Hair follicular keratinocyte (primary cell): ENCODE measurements around a stretch of chr16.

- RAMPAGE, long total RNA = no peak
Observed at GRCh38 chr16:19384734-19385091, 33.0 kb upstream of the TMC5 start.

DNA sequence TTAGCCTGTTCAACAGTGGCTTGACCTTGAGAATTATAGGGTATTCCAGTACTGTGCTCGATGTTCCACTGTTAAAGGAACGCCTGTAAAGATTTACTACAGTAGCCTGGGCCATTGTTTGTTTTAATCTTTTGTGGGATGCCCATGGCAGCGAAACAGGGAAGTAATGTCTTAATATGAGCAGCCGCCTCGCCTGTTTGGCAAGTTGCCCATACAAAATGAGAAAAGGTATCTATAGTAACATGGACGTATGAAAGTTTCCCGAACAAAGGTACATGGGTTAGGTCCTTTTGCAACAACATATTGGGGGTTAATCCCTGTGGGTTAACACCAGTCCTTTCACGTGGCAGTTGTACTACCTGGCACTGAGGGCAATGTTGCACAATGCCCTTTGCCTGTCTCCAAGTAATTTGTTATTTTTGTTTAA lies 21.1 kb upstream of the TMC5 start:
- RAMPAGE, long total RNA = no peak

- RAMPAGE, long total RNA = no peak
Observed at GRCh38 chr16:19439638-19440493, 22.2 kb downstream of the TMC5 start.

GRCh38 chr16:19576169-19576552 lies 20.7 kb downstream of the VPS35L start:
- RAMPAGE, long total RNA = no peak

- RAMPAGE, long total RNA = no peak
Observed at GRCh38 chr16:19785362-19786294, 67.6 kb downstream of the IQCK start.

DNA sequence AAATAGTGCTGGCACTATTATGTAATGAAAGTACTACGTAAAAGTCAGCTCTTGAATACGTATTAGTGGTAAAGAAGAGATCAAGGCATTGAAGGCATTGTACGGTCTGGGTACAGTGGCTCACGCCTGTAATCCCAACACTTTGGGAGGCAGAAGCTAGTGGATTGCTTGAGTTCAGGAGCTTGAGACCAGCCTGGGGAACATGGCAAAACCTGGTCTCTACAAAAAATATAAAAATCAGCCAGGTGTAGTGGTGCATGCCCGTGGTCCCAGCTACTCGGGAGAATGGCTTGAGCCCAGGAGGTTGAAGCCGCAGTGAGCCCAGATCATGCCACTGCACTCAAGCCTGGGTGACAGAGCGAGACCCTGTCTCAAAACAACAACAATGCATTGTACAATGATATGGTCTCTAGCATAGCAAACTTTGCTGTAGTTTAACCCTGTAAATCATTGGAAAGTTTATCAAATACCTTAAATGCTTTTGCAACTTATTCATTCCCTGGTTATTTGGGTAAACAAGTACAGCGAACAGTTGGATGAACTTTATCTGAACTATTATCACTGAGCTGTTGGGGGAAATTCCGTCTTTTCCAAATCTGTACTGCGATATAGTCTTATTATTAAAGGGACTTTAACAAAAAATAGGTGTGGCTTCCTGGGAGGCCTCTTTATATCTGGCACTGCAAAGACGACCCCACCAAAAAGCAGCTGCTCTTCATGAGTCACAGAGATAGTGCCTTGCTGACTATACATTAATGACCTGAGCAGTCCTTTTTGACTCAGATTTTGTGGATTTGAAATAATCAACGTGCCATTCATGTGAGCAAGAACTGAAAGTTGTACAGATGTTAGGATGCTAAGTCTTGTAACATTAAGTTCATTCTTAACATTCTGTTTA lies 73.5 kb downstream of the GPRC5B start:
- RAMPAGE, long total RNA = no peak

GRCh38 chr16:19854368-19855095 lies 30.1 kb downstream of the GPRC5B start:
- RAMPAGE, long total RNA = no peak

- RAMPAGE, long total RNA = no peak
Observed at GRCh38 chr16:19883155-19884205, 1.2 kb downstream of the GPRC5B start.

GRCh38 chr16:20740857-20741157 lies 811 bp downstream of the THUMPD1 start:
- RAMPAGE, long total RNA = no peak

DNA sequence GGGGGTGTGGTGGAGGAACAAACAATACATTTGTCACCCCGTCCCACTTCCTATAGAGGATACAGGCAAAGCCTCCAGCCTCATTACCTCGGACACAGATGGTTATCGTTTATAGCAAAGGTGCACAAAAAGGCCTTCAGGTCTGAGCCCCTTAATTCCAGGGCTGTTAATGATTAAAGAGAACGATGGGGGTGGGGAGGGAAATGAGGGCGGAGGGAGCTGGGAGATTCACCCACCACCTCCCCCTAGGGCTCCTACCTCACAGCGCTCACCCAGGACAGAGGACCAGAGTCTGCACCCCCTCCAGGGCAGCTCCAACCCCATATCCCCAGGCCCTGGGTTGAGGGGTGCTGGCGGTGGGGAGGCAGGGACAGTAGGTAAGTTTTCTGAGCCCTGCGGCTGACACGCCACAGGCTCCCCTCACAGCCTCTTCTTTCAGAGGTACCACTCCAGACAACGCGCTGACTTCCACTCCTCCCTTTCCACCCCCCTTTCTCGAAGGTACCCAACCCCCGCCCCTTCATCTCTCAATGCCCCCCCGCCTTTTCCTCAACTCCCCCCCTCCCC lies 447 bp downstream of the DCUN1D3 start:
- RAMPAGE, long total RNA = no peak

DNA sequence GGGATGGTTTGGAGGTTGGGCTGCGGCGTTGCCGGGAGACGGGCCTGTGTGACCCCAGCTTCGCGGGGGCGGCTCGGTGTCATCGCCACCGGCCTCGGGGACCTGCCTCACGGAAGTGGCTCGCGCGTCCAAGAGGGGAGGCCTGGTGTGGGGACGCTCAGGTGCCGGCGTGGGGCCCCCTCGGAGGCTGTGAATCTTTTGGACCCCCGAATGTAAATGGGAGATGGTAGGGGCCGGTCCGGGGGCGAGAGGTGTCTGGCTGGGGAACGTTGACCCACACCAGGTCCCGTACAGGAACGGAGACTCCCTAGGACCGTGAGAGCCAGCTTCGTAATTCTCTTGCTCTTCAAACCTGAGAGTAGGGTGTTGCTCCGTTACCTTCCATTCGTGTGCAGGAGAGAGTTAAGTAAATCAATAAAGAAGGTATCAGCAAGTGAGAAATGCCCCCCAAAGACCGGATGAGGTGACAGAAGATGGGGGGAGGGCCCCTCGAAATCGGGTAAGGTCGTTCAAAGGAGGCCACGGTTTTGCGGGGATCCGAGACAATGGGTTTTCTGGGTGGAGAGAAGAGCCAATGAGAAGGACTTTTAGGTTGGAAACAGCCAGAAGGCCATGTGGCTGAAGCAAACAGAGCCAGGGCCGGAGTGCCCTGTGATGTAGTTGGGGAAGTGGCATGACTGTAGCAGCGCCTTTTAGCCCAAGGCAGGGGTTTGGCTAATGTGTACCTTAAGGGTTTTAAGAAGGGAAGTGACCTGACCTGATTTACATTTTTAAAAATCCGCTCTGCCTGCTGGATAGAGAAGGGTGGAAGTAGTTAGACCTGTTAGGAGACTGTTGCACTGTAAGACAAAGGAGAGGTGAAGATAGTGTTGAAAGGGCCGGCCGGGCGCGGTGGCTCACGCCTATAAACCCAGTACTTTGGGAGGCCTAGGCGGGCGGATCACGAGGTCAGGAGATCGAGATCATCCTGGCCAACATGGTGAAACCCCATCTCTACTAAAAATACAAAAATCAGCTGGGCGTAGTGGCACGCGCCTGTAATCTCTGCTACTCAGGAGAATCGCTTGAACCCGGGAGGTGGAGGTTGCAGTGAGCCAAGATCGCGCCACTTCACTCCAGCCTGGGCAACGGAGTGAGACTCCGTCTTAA lies 767 bp downstream of the LYRM1 start:
- RAMPAGE, long total RNA = no peak

DNA sequence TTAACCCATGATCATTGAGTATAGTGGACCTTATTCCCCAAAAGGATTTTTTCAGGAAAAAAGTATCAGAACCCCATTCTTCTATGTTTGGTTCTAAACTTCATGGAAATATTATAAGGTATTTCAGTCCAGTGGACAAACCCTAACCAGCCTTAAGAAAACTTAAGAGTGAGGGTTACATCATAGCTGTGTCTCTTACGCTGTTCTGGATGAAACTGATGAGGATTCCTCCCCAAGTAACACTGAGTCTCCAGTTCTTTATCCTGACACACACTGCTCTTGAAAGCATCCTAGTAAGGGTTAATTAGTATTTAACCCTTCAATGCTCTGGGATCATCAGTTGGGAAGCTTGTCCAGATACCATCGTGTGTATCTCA lies 5.0 kb downstream of the LYRM1 start:
- RAMPAGE, long total RNA = no peak

DNA sequence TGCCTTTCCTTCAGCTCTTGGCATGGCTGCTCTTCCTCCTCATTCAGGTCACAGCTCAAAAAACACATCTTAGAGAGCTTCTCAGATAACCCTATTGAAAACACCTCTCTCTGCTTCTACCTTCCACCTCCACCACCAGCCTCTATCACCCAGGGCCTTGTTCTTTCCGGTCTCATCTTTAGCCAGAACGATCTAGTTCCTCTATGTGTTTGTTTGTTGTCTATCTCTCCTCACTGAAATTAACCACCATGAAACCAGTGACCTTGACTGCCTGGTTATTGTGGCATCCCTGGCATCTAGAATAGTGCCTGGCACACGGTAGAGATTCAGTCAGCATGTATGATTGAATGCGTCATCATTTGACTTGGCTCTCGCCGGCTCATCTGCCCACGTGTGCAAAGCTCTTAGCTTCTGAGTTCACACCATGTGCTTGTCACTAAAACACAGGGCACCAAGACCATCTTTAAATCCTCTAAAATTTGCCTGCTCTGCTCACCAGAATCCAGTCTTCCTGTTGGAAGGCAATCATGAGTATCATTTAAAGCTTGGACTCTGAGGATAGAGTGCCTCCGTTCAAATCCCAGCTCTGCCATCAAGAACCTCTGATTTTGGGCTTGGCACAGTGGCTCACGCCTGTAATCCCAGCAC lies 12.6 kb downstream of the CRYM start:
- RAMPAGE, long total RNA = no peak

GRCh38 chr16:21300228-21301213 lies 22.4 kb upstream of the CRYM start:
- RAMPAGE, long total RNA = no peak

DNA sequence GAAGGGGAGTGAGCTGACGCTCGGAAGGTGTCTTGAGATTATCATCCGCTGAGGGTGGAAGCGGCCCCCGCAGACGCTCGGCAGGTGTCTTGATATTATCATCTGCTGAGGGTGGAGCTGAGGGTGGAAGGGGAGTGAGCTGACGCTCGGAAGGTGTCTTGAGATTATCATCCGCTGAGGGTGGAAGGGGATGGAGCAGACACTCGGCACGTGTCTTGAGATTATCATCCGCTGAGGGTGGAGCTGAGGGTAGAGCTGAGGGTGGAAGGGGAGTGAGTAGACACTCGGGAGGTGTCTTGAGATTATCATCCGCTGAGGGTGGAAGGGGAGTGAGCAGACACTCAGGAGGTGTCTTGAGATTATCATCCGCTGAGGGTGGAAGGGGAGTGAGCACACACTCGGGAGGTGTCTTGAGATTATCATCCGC lies 126.5 kb upstream of the CRYM start:
- RAMPAGE, long total RNA = no peak

GRCh38 chr16:21506725-21507502 lies 92.5 kb upstream of the METTL9 start:
- RAMPAGE, long total RNA = no peak

GRCh38 chr16:21603898-21604399 lies 4.6 kb downstream of the METTL9 start:
- RAMPAGE, long total RNA = no peak

DNA sequence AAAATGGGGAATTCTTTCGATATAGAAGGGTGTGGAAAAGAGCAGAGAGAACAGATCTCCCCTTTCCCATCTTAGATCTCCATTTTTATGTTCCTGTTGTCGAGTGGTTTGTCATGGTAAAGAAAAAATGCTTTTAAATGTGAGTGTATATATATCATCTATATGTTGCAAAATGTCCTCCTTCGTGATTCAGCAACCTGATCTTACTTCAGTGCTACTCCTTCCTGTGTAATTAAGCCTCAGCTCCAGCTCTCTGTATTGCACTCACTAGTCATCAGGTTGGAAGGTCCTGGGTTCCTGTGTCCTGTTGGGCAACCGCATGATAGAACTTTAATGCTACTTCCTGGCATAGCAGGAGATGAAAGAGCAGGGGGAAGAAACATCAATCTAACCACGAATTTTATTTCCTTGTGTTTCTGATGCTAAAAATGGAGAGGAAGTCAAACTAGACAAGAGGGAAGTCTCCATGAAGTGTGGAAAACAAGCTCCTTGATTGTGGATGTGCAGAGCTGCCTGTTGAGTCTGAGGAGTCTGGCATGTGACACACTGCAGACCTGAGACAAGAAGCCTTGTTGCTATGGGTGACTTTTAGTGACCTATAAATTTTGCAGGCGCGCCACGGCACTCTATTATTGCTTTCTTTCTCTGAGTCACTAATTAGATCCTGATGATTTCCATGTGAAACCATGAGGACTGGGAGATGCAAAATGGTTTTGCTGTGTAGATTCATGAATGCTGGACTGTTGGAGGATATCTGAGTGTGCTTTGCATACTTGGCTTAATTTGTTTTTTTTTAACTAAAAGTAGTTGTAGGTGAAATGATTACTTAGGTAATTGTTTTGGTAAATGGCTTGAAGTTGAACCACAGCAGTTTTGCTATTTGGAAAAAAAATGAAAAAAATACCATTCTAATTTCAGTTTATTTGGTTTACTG lies 25.6 kb downstream of the IGSF6 start:
- RAMPAGE, long total RNA = no peak

- RAMPAGE, long total RNA = no peak
Observed at GRCh38 chr16:21820788-21821080, 36.8 kb downstream of the NPIPB4 start.

- RAMPAGE, long total RNA = no peak
Observed at GRCh38 chr16:21835727-21836040, 21.9 kb downstream of the NPIPB4 start.